ENCODE results near the gene STK17B.

GRCh38 chr2:191692351-191693565, 14.8 kb downstream of the NABP1 start:
- PRO-cap, result no peak
- RAMPAGE, long total RNA, result no peak

DNA sequence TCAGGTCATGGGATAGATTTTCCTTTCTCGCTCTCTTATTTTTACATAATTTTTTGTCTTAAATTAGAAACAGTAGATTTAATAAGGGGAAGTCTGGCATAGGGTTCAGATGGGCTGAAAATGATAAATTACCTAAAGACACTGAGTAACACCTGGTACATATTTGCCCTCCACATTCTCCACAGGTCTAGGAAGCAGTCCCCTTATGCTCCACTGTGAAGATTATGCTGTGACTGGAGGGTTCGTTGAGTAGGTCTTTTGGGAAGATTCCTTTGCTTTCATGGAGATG, 3.6 kb downstream of the CAVIN2 start:
- PRO-cap, result no peak
- RAMPAGE, long total RNA, result no peak

- PRO-cap, result no peak
- RAMPAGE, long total RNA, result no peak
Observed at GRCh38 chr2:191881877-191882554, 35.1 kb upstream of the CAVIN2 start.

DNA sequence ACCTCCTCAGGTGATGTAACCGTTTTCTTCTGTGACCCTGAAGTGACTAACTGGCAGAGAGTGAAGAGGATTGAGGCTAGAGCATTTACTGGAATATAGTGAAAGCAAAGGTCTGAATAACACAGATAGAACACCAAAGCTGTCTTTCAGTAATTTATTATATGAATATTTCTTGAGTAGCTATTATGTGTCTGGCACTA, 116.5 kb upstream of the CAVIN2 start:
- PRO-cap, result no peak
- RAMPAGE, long total RNA, result no peak

- PRO-cap, result no peak
- RAMPAGE, long total RNA, result no peak
Observed at GRCh38 chr2:192194345-192194812, 354 bp downstream of the TMEFF2 start.

- PRO-cap, result no peak
- RAMPAGE, long total RNA, result no peak
Observed at GRCh38 chr2:194089978-194090279, 1567.1 kb upstream of the SLC39A10 start.

DNA sequence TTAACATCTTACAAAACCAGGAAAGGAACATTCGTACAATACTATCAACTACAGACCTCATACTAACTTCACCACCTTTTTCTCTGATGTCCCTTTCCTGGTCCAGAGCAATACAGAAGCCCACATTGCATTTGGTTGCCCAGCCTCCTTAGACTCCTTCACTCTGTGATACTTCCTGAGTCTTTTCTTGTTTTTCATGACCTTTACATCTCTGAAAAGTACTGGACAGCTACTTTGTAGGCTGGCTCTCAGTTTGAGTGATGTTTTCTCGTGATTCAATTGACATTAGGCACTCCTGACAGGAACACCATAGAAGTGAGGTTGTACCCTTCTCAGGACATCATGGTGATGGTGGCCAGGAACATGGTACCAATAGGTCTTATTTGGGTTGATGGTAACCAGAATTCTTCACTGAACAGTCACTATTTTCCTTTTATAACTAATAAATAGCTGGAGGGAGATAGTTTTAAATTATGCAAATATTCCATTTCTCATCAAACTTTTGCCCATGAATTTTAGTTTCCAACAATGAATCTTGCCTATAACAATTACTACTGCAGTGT, 185.8 kb upstream of the SLC39A10 start:
- PRO-cap, result no peak
- RAMPAGE, long total RNA, result no peak

DNA sequence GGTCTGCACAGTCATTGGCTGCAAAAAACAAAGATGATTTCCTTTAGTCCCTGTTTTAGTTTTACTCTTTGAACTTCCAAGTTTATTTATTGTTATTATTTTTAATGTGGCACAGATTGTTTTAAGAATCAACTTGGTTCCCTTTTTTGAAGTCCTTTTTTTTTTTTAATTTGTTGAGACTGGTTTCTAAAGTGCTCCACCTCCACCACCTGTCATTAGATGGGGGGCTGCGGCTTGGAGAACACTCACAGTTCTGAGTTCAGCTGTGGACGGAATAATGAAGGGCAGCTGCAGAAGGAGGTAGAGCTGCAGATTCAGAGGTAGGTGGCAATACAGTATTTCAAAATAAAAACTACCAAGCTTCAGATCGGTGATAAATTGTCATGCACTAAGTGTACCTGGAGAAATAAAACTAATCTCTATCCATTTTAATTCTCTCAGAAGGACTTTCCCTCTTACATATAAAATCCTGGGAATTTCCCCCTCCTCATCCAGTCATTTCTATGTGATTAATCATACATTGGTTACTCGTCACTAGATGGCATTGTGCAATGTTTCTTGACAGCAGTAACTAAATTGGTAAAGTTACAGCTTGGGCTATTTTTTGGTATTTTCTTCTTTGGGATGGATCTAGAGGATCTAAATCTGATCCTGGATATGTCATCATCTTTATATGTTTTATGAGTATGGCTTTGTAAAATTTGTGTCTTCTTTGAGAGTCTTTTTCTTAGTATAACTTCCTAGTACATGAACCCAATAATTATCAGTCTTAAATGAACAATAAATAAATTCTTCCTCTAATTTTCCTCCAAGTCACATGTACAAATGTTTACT, 81.0 kb upstream of the SLC39A10 start:
- PRO-cap, result no peak
- RAMPAGE, long total RNA, result no peak

DNA sequence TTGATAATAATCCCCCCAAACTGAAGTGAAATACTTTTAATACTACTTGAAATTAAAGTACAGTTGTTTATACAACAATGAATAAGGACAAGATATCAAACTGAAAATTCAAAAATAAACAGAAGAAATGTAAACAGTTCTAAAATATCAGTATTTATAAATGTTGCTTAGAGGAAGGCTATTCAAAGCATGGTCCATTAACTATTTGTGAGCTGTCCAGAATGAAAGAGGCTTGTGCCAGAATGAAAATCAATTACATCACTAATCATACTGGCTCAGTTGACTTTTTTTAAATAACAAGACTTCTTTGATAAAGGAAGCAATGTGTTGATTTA, 37.5 kb downstream of the STK17B start:
- PRO-cap, result no peak
- RAMPAGE, long total RNA, result no peak

GRCh38 chr2:196138067-196138521, 33.3 kb downstream of the STK17B start:
- PRO-cap, result no peak
- RAMPAGE, long total RNA, result no peak

DNA sequence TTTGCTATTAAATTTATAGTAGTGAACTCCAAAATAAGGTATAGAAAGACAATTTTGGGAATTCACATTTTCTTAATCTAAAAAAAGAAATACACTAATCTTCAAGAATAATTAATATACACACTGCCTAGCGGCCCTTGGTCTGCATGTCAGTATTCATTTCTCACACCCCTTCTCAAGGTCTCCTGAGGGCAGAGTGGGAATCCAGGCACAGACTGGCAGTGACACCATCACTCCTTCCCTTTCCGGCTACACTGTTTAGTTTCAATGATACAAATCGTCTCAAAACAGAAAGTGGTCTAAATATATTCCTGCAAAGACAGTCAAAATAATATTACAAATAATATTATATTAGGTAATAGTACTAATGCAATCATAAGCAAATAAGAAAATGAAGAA, 23.3 kb downstream of the STK17B start:
- PRO-cap, result no peak
- RAMPAGE, long total RNA, result no peak

GRCh38 chr2:196163111-196163707, 8.2 kb downstream of the STK17B start:
- PRO-cap, result no peak
- RAMPAGE, long total RNA, result no peak

GRCh38 chr2:196171013-196171995, at the start of gene STK17B:
Gene STK17B, minus strand, starts transcription at chr2:196171578.
- PRO-cap, result bidirectional peak, plus-strand start at chr2:196171761, minus-strand start at chr2:196171578
- RAMPAGE, long total RNA, result start-site peak on the minus strand at chr2:196171434-196171571, 341 reads

GRCh38 chr2:196199186-196199900, 28.0 kb upstream of the STK17B start:
- PRO-cap, result no peak
- RAMPAGE, long total RNA, result start-site peak on the minus strand at chr2:196199488-196199941, 19 reads

DNA sequence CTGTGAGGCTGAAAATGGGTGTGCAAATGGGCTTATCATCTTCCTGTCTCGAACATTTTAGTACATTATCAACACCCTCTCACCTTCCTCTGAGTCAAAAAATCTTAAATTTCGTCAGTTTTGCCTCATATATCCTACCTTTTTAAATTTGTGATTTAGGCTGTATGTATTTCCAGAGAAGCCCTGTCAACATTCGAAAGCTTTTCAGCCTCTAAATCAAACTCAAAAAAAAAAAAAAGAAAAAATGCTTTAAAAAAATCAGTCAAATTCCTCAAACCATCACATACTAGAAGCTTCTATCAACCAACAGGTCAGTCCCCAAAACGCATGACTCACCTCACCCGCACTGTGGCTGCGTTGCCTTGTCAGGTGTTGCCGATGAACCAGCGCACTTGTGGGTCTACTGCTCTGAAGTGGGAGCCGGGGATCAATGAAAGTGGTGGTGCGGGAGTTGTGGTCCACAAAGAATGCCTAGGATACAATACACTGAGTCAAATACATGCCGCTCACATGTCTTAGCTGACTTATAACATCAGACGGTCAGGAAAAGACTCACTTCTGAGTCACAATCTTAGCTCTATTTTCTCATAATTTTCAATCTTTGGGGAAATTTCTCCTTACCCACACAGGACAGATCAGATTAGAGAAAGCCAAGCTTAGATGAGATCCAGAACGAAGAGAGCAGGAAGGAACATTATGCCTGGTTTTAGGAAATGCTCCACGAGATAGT, 107.0 kb upstream of the STK17B start:
- PRO-cap, result no peak
- RAMPAGE, long total RNA, result no peak

GRCh38 chr2:196592281-196592642, 1.1 kb downstream of the HECW2 start:
- PRO-cap, result no peak
- RAMPAGE, long total RNA, result no peak

- PRO-cap, result no peak
- RAMPAGE, long total RNA, result no peak
Observed at GRCh38 chr2:196641395-196641775, 1.9 kb downstream of the CCDC150 start.

GRCh38 chr2:196718819-196719446, 79.4 kb downstream of the CCDC150 start:
- PRO-cap, result no peak
- RAMPAGE, long total RNA, result no peak

- PRO-cap, result no peak
- RAMPAGE, long total RNA, result no peak
Observed at GRCh38 chr2:196983284-196983720, 56.8 kb upstream of the PGAP1 start.

DNA sequence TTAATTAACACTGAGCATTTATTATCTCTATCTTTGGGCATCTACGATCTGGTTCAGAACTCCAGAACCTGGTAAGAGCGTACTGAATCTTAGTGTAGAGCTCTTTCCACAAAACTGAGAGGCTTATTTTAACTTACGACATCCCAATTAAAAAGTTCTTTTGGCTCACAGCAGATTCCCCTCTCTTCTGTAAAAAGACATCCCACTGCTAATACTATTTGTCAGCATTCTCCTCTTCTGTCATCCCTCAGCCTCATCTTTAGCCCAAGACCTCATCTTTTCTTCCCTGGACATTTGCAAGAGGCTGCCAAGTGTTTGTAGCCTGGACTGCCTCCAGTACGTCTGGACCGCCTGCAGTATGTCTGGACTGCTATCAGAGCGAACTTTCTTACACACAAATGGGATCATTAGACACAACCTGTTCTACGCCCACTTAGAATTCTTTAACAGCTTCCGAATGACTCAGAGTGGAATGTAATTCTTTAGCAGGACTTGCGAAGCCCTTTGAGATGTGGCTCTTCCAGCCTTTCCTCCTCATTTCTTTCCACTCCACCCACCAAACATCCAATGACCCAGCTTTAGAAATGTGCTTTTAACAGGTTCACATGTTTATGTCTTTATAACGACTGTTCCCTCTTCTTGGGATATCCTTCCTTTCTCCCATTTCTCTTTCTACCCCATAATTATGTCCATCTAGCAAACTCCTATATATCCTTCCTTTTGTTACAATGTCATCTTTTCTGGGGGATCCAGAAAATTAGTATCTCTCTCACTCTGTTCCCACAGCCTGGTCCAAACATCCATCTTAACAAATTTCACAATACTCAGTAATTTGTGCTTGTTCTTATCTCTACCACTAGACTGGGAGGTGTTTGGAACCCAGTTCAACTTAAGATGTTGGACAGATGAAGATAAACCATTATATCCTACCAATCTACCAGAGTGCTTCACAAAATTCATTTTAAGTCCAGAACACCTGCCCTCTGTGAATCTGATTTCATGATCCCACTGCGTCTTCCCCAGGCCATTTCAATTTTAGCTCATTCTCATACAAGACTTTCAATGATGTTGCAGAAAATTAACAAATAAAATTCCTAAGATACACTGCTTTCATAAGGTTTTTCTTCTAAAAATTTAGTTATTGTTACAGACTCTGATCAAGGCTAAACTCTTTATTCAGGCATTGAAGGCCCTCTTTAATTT, 171.3 kb upstream of the PGAP1 start:
- PRO-cap, result no peak
- RAMPAGE, long total RNA, result start-site peak on the minus strand centred at position 943 of the sequence, 177 bp wide, 23 reads